ENCODE measurements around the genes PCDH18 and MGST2.

DNA sequence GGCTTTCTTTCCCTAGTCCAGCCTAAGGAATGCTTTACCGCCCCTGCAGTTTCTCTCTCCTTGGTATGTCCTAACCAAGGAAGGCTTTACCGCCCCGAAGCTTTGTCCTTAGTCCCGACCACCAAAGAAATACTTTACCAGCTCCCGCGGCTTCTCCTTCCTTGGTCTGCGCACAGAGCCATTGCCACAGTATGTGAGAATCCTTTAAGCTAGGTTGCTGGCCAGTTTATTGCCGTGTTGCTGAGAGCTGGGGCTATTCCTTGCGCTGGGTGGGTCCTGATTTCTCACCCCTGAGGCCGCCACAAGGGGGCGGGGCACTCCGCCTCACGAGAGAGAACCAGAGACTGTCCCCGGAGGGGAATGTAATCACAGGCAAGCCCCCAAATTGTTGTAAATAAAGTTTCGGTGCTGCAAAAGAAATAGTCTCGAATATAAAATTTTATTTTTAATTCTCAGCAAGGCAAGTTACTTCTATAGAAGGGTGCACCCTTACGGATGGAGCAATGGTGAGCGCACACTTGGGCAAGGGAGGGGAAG, 331.0 kb upstream of the PCDH10 start:
- RRBS, result no CpG with 5 or more reads among the region's 18 CpGs

GRCh38 chr4:137532117-137532868, at the start of gene PCDH18:
TSS of gene PCDH18 (minus strand) at chr4:137532494.
- RRBS, result no CpG with 5 or more reads among the region's 27 CpGs

- RRBS, result no CpG with 5 or more reads among the region's 3 CpGs
These were observed 242.2 kb upstream of the NOCT start for GRCh38 chr4:138773337-138773802.

DNA sequence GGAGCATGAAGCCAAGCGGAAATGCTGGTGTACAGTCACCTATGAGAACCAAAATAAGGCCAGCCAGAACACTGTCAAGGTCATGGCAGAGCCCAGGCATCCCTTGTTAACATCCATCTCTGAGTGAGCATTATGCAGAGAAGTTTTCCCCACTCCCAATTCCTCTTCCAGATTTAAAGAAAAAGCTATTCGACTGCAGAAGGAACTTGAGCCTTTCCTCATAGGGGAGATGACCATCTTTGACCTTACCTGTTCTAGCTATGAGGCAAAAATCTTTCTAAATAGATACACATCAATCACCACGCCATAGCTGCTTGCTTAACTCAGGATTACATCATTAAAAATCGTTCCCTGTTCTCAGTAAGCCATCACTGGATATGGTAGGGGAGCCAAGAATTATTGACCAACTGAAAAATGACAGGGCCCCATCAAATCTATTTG, 75.8 kb upstream of the NOCT start:
- RRBS, result no CpG with 5 or more reads among the region's 4 CpGs

DNA sequence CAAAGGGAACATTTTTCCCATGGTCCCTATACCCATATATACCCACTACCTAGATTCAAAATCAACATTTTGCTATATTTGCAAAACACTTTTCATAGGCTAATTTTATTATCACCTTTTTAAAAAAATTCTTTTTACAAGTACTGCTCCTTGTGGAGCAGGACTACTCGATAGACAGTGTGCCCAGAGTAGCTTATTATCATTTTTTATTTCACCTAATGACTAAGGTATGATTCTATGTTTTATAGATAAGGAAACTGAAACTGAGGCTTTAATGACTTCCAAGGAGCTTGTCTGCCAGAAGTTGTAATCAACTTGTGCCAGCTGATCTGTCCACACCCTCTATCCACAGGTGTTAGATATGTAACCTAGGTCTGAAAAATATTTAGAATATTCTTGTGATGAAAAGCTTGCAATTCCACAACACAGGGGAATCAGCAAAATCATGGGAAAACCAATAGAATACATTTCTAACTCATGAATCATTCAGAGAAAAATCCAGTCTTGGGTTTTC, 1.4 kb upstream of the NOCT start:
- RRBS, result no CpG with 5 or more reads among the region's 1 CpG

DNA sequence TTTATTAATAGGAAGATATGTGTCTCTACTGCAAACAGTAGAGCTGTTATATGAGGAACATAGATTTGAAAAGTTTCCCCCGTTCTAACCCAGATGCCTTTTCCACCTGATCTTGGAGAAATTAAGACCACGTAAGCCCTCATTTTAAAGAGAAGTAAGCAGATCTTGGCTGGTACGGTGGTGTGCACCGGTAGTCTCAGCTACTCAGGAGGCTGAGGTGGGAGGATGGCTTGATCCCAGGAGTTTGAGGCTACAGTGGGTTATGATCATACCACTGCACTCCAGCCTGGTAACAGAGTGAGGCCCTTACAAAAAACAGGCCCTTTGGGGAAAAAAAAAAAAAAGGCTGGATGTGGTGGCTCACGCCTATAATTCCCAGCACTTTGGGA, 22.0 kb downstream of the NOCT start:
- RRBS, result no CpG with 5 or more reads among the region's 5 CpGs

GRCh38 chr4:139164639-139165515, 12.1 kb downstream of the ELF2 start:
- RRBS, result no CpG with 5 or more reads among the region's 4 CpGs

- RRBS, result no CpG with 5 or more reads among the region's 16 CpGs
These were observed 1.7 kb downstream of the MGARP start for GRCh38 chr4:139278344-139278758.

DNA sequence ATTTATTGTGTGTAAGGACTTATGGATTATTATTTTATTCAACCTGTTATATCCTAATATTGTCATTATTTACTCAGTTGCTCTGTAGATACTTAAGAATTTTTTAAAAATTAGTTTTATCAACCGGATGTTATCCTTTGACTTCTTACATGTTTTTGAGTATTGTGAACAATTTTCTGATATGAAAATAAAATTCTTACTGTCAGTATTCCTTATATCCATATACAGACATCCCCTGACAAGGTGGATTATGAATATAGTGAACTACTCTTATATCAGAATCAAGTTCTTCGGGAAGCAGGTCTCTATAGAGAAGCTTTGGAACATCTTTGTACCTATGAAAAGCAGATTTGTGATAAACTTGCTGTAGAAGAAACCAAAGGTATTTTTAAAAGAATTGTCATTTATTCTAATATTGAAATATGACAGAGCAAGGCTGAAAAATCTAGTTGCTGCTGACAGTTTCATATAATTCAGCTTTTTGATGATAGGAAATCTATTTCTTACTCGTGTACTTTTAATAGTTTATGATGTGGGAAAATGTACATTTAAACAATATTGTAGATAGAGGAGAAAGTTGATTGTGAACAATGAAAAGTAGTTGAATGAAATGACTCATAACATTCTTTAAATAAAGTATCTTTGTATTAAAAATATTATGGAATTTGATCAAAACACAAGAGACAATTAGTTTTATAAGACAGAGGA, 41.8 kb upstream of the NDUFC1 start:
- RRBS, result no CpG with 5 or more reads among the region's 3 CpGs

- RRBS, result no CpG with 5 or more reads among the region's 4 CpGs
These were observed 48.8 kb upstream of the NDUFC1 start for GRCh38 chr4:139351043-139351500.

DNA sequence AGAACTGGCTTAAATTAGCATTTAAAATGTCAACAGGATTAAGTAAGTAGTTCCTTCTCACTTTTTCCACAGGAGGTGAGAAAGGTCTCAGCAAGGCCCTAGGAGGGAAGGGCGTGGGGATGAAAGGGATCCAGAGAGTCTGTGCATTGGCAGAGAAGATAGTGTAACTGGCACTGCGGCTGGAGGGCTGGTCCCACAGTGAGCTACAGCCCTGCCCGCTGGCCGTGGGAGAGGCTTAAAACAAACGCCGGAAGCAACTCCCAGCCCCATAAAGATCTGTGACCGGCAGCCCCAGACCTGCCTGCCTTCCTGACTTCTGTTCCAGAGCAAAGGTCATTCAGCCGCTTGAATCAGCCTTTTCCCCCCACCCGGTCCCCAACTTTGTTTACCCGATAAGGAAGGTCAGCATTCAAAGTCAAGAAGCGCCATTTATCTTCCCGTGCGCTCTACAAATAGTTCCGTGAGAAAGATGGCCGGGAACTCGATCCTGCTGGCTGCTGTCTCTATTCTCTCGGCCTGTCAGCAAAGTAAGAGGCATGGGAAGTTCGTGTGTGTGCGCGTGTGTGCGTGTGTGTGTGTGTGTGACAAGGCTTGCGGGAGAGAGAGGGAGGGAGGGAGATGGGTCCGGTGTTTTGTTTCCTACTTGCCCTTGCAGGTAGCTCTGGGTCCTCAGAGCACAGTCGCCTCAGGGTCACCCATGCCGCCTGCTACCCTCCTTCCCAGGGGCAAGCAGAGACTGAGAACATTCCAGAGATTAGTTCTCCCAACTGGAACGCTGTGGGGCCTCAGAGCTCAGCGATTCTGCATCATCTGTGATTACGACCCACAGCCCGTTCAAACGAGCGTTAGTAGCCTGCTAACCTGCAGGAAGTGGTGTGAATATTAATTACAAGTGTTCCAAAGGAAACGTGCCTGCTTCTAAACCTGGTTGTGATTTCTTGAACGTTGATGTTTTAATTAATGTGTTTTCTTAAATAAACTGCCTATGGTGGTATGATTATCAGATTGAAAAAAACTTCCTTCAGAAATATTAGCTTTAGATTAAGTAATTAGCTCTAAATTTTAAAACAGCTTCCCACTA, at the start of gene MGST2:
MGST2 (plus strand) TSS at position 269 of the 1,081 bp plus-strand sequence.
- RRBS, result 1% methylated on average over 7 of the region's 33 CpGs

GRCh38 chr4:139786832-139787439, 121.3 kb downstream of the MGST2 start:
- RRBS, result no CpG with 5 or more reads among the region's 8 CpGs

- RRBS, result no CpG with 5 or more reads among the region's 3 CpGs
These were observed 195.6 kb downstream of the MGST2 start for GRCh38 chr4:139861129-139861688.

DNA sequence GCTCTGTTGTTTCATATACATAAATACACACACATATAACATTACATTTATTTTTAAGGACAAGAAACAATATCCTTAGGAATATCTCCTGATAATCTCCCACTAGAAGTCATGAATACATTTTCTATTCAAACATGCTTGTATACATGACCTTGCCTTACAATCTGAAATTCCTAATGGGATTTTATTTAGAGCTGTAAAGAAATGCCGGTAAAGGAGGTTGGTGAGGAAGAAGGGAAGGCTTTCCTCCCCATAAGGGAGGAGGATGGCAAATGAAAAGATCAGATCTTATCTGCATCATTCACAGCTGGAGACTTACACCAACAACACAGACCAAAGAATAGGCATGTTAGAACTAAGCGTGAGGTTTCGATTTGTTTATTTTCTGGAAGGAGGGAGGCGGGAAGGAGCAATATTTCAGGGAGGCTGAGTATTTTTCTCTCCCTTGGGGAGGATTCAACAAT, 235.8 kb downstream of the MGST2 start:
- RRBS, result no CpG with 5 or more reads among the region's 4 CpGs

GRCh38 chr4:139921532-139922321, 232.3 kb downstream of the MAML3 start:
- RRBS, result no CpG with 5 or more reads among the region's 11 CpGs

DNA sequence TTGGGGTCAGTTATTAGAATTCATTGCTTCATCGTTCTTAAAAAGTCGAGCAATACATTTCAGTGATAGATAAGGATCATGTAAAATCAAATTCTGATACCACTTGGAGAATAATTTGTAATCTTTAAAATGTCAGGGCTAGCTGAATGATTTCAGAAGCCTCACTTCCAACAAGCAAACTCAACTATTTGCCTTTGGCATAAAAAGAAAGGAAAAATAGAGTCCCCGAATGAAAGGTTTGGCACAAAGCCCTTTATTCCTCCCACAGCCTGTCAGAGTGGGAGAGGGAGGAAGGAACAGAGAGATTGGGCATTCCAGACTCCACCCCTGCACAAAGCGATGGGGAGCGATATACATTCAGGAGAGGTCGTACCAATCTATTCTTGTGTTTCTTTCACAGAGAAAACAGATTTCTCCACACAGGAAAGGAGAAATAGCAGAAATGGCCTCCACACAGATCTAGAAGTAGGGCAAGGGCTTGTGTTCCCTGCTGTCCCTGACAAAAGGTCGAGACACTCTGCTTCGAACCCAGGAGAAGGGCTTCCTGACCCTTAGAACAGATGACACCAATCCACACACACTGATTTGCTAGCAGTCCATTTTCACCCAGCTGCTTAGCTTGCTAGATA, 197.5 kb downstream of the MAML3 start:
- RRBS, result no CpG with 5 or more reads among the region's 8 CpGs

GRCh38 chr4:140028499-140029417, 125.2 kb downstream of the MAML3 start:
- RRBS, result no CpG with 5 or more reads among the region's 7 CpGs

DNA sequence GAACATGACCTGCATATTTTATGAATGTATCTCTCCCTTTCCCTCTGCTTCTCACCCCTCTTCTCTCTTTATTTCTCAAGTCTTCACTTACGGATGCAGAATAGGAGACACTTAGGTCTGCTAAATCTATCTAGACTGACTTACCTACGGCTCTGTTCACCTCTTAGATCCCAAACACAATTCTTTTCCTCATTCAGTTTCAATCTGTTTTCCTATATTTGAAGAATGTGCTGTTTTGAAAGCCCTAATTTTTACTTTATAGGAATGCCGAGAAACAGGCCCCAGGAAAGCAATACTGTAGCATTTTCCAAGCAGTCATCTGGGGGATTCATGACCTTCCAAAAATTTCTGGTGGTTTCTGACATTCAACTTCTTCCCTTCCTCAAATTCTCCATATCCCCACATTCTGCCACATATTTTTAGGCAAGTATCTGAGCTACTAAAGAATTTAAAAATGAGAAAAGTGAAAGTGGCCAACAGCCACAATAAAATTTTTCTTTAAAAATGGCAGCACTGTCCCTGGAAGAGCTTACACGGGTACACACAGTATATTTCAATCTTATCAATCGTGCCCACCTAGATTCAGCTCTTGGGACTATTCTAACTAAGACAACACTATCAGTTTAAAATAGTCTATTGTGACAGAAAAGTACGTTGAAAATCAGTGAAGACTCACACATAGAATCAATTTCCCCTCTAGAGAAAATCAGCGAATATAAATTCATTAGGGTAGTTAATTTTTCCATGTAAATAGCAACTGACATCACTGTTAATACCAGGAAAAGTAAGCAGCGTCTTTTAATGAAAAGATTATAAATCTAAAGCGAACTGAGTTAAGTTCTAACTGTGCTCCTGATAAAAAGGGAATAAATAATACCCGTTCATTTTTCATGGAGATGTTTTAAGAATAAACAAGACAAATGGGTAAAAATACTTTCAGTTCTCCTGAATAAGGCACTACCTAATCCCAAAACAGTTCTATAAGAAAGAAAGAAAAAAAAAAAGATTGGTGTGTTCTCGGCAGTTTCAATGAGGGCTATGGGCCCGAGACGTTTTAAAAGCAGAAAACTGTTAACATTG, 110.5 kb downstream of the MAML3 start:
- RRBS, result no CpG with 5 or more reads among the region's 13 CpGs

DNA sequence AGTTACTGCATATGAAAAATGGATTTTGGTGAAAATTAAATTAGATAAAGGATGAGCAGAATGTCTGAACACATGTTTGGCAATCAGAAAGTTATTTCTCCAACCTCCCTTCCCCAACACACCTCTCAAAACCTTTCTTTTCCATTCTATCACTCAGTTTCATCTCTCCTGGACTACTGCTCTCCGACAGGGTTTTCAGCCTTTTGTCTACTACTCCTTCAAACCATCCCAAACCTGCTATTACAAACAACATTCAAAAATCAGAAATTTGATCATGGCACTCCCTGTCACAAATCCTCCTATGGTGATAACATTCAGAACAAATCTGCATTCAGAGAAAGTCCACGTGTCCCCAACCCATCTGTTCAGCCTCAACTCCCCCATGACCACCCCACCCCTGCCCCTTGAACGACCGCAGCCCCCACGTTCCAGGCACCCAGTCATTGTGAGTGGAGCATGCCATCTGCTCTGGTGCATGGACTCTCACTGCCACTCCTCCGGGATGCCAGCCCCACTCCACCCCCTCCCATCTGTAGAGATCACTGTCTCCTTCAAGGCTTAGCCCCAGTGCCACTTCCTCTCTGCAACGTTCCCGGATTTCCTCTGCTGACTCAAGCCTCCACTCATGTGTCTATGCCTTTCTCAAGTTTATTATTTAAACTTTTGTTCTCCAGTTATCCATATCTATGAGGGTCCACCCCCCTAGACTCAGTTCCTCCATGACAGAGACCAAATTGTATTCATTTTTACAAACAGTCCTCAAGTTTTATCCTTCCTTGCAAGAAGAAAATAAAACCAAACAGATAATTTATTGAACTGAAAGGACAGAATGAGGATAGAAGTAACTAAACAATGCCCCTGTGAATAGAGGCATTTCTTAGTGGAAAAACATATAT, 54.1 kb downstream of the MAML3 start:
- RRBS, result 18% methylated on average over 3 of the region's 8 CpGs